Transverse colon (tissue), 4 donors: ENCODE measurements around a stretch of chr5.

GRCh38 chr5:15992732-15993443 lies 186.7 kb downstream of the MARCHF11 start:
- PRO-cap, result no peak
- RAMPAGE, long total RNA, 4 experiments, result no peak in any of the 4 experiments

GRCh38 chr5:16178739-16179486 lies 678 bp downstream of the MARCHF11 start:
- PRO-cap, result no peak
- RAMPAGE, long total RNA, 4 experiments, result no peak in any of the 4 experiments

GRCh38 chr5:16577435-16578138 lies 39.2 kb downstream of the RETREG1 start:
- PRO-cap, result no peak
- RAMPAGE, long total RNA, 4 experiments, result no peak in any of the 4 experiments

GRCh38 chr5:16701309-16702031 lies 84.7 kb upstream of the RETREG1 start:
- PRO-cap, result no peak
- RAMPAGE, long total RNA, 4 experiments, result start-site peak on the minus strand in 1 of 4 experiments, at chr5:16701430-16701916 at its widest, 90 reads per replicate

GRCh38 chr5:16765817-16766427 lies 149.1 kb upstream of the RETREG1 start:
- PRO-cap, result no peak
- RAMPAGE, long total RNA, 4 experiments, result start-site peak on the minus strand in 1 of 4 experiments, at chr5:16766085-16766224 at its widest, 12 reads per replicate

- PRO-cap, result no peak
- RAMPAGE, long total RNA, 4 experiments, result no peak in any of the 4 experiments
Measured at GRCh38 chr5:16881423-16881968, 54.6 kb downstream of the MYO10 start.

GRCh38 chr5:17062548-17063573 lies 126.8 kb upstream of the MYO10 start:
- PRO-cap, result no peak
- RAMPAGE, long total RNA, 4 experiments, result no peak in any of the 4 experiments

- PRO-cap, result no peak
- RAMPAGE, long total RNA, 4 experiments, result no peak in any of the 4 experiments
Measured at GRCh38 chr5:17228201-17228590, 10.8 kb downstream of the BASP1 start.

GRCh38 chr5:17275813-17276917 lies 58.7 kb downstream of the BASP1 start:
- PRO-cap, result no peak
- RAMPAGE, long total RNA, 4 experiments, result no peak in any of the 4 experiments

DNA sequence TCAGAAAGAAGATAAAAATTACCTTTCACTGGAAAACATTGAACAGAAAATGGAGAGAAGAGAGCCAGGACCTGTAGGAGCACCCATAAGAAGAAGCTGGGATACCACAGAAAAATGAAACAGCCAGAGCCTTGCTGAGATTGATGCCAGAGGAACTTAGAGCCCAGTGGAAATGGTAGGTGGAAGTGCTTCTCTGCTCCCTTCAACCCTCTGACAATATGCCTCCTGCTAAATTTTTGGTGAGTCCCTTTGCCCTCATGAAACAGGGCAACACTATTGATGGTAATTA lies 803.9 kb downstream of the CDH18 start:
- PRO-cap, result unidirectional peak, minus-strand start at position 116 of the sequence
- RAMPAGE, long total RNA, 4 experiments, result no peak in any of the 4 experiments

- PRO-cap, result unidirectional peak, minus-strand start at chr5:23007468
- RAMPAGE, long total RNA, 4 experiments, result no peak in any of the 4 experiments
Measured at GRCh38 chr5:23007208-23007861, 154.2 kb upstream of the CDH12 start.

- PRO-cap, result no peak
- RAMPAGE, long total RNA, 4 experiments, result no peak in any of the 4 experiments
Measured at GRCh38 chr5:25085756-25086008, 440.9 kb upstream of the CDH10 start.

GRCh38 chr5:27217369-27218485 lies 179.3 kb upstream of the CDH9 start:
- PRO-cap, result no peak
- RAMPAGE, long total RNA, 4 experiments, result no peak in any of the 4 experiments

- PRO-cap, result no peak
- RAMPAGE, long total RNA, 4 experiments, result no peak in any of the 4 experiments
Measured at GRCh38 chr5:28954113-28954453, 1915.7 kb upstream of the CDH9 start.

- PRO-cap, result no peak
- RAMPAGE, long total RNA, 4 experiments, result no peak in any of the 4 experiments
Measured at GRCh38 chr5:30100774-30101295, 1092.7 kb upstream of the CDH6 start.

DNA sequence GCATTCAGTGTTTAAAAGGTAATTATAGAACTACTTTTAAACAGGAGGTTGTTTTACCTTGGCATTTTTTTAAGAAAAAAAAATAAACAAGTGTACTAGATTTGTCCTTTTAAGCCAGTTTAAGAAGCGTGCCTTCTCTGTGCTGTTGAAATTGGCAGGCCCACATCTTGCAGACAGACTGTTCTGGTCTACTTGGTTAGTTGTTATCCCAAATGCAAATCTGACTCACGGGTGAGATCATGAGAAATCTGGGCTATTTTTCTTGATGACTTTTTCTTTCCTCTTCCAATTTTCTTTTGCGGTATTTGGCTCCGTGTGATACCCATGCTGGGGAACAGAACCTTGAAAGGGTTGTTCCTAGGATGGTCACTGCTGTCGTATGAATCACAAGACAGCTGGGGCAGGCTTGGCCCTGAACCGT lies 24.5 kb downstream of the PDZD2 start:
- PRO-cap, result no peak
- RAMPAGE, long total RNA, 4 experiments, result no peak in any of the 4 experiments

DNA sequence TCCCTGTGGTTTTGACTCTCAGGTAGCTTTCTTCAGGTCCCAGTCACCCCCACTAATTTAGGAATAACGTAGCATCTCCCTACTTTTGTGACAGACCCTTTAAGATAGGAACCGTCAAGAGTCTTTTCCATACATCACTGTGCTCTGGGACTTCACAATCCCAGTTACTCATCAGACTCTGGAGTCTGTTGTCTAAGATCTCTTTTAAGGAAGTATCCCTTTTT lies 143.1 kb downstream of the GOLPH3 start:
- PRO-cap, result no peak
- RAMPAGE, long total RNA, 4 experiments, result no peak in any of the 4 experiments

GRCh38 chr5:32135439-32135879 lies 38.7 kb downstream of the GOLPH3 start:
- PRO-cap, result no peak
- RAMPAGE, long total RNA, 4 experiments, result start-site peak on the minus strand in 2 of 4 experiments, at chr5:32135608-32135708 at its widest, 11 to 22 reads per replicate

DNA sequence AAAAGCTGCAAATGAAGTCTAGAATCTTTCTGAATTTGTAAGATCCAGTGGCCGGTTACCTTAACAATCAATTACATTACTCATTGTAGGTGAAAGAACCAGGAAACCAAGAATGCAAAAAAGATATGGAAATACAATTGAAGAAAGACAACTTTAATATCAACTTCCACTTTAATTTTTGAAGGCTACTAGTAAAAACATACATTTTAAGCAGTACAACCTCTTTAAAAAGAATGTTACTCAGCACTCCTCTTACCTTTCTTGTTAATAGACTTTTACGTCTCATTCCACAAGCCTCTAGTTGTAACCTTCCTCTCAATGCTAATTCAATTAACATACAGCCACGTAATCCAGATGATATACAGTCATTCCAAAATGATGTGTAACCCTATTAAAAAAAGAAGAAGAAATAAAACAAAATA lies 30.6 kb downstream of the GOLPH3 start:
- PRO-cap, result no peak
- RAMPAGE, long total RNA, 4 experiments, result start-site peak on the minus strand in 2 of 4 experiments, centred at positions 314 to 352 of the sequence, 17 to 18 reads per replicate

GRCh38 chr5:32172376-32173205 lies 1.5 kb downstream of the GOLPH3 start:
- PRO-cap, result no peak
- RAMPAGE, long total RNA, 4 experiments, result start-site peak on the minus strand in 1 of 4 experiments, at chr5:32172771-32172864 at its widest, 10 reads per replicate